ENCODE measurements around a stretch of chr15.

- PRO-cap, 2 experiments = peak in 2 of 2 experiments; most common plus-strand start chr15:98779242 (in 1); most common minus-strand start chr15:98779107 (in 1)
- RAMPAGE, long total RNA, 5 experiments = no peak in any of the 5 experiments
Measured at GRCh38 chr15:98778919-98779345, 130.6 kb downstream of the IGF1R start.

DNA sequence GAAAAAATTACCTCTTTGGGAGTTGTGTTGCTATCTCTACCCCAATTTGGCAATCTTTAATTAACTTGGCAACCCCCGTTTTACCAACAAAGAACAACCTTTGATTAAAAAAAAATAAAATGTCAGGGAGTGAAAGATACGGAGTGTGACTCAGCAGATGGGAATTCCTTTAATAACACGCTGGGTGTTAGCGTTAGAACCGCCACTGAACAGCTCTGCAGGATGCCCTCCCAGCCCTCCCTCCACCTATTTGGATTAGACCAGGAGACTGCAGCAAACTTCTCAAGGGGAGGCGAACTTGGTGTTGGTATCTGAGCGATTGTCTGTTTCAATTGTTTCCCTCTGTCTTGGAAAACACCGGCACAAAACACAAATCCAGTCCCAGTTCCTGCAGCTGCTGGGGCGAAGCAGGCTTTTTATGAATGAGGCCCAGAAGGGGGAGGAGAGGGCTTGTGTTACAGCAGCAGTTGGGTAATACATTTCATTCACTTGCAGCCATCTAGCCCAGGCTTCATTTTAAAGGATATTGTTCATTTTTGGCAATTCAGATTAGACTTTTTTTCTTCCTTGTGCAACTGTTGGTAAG, 152.2 kb downstream of the IGF1R start:
- PRO-cap, 2 experiments = peak in 2 of 2 experiments; most common plus-strand start position 196 of the sequence (in 1); most common minus-strand start position 171 of the sequence (in 2)
- RAMPAGE, long total RNA, 5 experiments = no peak in any of the 5 experiments

DNA sequence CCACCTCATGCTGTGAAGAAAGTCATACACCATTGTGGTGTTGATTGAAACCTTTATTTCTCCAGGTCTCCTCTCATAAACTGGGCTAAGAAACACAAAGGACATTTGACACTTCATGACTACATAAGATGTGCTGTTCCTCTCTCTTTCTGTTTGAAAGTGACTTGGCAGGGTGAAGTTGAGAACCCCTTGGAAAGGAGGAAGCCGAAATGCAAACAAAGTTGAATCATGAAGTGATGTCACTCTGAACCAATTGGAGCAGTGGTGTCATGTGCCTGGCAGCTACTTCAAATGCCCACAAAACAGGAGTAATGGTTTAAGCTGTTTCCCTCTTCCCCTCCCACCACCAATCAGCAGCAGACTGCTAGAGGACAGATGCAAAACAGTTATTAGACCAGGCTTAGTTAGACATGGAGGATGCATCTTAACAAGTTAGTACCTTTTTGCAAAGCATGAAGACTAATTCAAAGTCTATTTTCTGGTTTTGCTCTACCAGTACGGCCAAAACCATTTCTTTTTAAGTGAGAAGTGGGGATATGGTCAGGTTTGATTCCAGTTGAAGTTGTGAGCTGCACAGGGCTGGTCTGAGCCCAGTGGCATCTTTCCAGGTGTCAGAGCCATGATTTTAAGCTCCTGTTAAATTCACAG, 174.8 kb downstream of the IGF1R start:
- PRO-cap, 2 experiments = peak in 2 of 2 experiments; most common plus-strand start position 290 of the sequence (in 1); most common minus-strand start position 161 of the sequence (in 2)
- RAMPAGE, long total RNA, 5 experiments = no peak in any of the 5 experiments

- PRO-cap, 2 experiments = peak in 2 of 2 experiments; most common plus-strand start chr15:98865548 (in 2)
- RAMPAGE, long total RNA, 5 experiments = no peak in any of the 5 experiments
Measured at GRCh38 chr15:98865284-98865858, 142.2 kb downstream of the PGPEP1L start.

GRCh38 chr15:98876462-98877330, 130.9 kb downstream of the PGPEP1L start:
- PRO-cap, 2 experiments = no peak in any of the 2 experiments
- RAMPAGE, long total RNA, 5 experiments = no peak in any of the 5 experiments

GRCh38 chr15:98888733-98889201, 118.8 kb downstream of the PGPEP1L start:
- PRO-cap, 2 experiments = no peak in any of the 2 experiments
- RAMPAGE, long total RNA, 5 experiments = no peak in any of the 5 experiments

DNA sequence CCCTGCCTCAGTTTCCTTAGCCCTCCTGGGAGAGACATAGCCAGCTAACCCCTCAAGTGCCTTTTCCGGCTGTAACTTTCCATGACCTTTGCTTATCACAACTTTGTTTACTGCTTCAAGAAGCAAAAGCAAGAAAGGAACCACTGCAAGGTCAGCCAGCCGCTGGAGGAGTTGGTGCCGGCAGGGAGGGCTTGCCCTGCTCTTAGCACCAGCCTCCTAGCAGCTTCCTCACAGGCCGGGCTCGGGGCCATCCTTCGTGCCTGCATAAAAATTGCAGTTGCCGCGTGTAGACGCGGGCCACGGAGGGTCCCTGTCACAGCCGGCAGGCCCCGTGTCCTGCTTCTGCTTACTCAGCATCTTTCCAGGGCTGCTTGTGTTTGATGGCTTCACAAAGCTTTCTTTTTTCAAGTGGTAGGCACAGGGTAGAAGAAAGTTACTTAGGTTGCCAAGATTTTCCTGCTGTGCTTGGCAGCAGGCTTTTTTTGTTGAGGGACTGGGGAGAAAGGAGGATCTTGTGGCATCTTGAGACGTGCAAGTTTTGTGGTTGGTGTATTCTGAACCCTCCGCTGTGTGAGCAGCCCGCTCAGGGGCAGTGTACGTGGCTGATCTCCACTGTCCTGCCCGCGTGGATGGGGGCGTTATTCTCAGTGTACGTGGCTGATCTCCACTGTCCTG, 84.4 kb downstream of the PGPEP1L start:
- PRO-cap, 2 experiments = peak in 2 of 2 experiments; most common plus-strand start position 158 of the sequence (in 1); most common minus-strand start position 218 of the sequence (in 1)
- RAMPAGE, long total RNA, 5 experiments = no peak in any of the 5 experiments

- PRO-cap, 2 experiments = no peak in any of the 2 experiments
- RAMPAGE, long total RNA, 5 experiments = no peak in any of the 5 experiments
Measured at GRCh38 chr15:98959186-98959889, 48.3 kb downstream of the PGPEP1L start.

DNA sequence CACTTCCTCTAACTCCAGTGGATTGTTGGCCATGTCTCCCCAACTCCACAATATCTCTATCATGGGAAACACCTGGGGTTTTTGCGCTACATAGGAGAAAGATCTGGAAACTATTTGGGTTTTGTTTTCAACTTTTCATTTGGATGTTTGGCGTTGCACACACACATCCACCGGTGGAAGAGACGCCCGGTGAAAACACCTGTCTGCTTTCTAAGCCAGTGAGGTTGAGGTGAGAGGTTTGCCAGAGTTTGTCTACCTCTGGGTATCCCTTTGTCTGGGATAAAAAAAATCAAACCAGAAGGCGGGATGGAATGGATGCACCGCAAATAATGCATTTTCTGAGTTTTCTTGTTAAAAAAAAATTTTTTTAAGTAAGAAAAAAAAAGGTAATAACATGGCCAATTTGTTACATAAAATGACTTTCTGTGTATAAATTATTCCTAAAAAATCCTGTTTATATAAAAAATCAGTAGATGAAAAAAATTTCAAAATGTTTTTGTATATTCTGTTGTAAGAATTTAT, 43.7 kb downstream of the PGPEP1L start:
- PRO-cap, 2 experiments = no peak in any of the 2 experiments
- RAMPAGE, long total RNA, 5 experiments = no peak in any of the 5 experiments

DNA sequence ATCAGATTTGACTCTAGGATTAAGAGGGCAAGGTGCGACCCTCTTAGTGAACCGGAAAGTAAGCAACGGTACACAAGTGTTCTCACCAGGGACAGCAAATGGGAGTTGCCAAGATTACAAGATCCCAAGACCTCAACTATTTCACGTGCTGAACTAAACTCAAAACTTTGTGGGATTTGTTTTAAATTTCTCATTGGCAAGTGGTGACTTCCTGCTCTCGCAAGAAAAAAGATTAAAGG, 2.1 kb upstream of the PGPEP1L start:
- PRO-cap, 2 experiments = no peak in any of the 2 experiments
- RAMPAGE, long total RNA, 5 experiments = no peak in any of the 5 experiments

DNA sequence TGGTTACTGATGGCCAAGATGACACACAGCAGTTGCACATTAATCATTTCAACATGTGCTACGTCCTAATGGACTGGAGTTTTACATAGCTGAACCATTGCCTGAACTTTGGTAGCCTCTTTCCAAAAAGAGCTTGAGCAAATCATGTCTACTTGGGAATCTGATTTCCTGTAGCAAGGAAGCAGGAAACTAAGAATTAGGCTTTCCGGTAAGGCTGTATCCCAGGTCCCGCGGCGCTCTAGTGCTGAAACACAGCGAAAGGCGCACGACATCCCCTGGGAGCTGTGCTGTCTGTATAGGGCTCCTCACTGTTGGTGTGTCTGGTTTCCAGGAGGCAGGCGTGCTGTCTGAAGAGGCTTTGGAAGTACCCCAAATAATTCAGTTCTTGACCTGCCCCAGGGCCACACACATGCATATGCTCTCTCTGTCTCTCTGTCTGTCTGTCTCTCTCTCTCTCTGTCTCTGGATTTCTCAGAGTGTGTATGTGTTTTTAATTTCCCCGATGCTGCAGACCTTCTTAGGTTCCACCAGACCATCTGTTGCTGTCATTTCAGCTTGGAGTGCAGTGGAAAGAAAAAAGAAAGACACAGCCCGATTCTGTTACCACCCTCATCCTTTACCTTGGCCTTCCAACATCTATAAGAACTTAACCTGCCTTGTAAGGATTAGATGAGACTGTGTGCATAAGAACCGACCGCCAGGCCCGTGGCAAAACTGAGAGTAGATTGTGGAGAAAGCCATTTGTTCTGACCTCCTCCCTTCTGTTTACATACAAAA, 9.5 kb upstream of the PGPEP1L start:
- PRO-cap, 2 experiments = no peak in any of the 2 experiments
- RAMPAGE, long total RNA, 5 experiments = no peak in any of the 5 experiments

GRCh38 chr15:99121255-99121454, 16.3 kb downstream of the SYNM start:
- PRO-cap, 2 experiments = no peak in any of the 2 experiments
- RAMPAGE, long total RNA, 5 experiments = no peak in any of the 5 experiments

DNA sequence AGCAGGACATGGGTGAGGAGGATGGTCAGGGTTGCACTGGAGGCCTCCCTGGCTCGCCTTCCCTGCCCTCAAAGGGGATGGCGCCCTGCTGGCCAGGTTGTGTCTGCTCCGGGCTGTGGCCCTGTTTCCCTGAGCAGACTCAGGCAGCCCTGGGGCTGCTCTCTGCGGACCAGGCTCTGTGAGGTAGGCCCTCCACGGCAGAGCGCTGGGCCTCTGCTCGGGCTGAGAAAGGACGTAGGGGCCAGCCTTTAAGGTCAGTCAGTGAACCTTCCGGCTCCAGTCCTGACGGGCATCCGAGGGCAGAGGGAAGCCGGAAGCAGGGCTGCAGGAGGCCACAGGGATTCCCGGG, 33.8 kb downstream of the SYNM start:
- PRO-cap, 2 experiments = no peak in any of the 2 experiments
- RAMPAGE, long total RNA, 5 experiments = no peak in any of the 5 experiments

GRCh38 chr15:99139246-99139610, 34.3 kb downstream of the SYNM start:
- PRO-cap, 2 experiments = no peak in any of the 2 experiments
- RAMPAGE, long total RNA, 5 experiments = no peak in any of the 5 experiments

GRCh38 chr15:99181333-99181947, 67.9 kb downstream of the TTC23 start:
- PRO-cap, 2 experiments = no peak in any of the 2 experiments
- RAMPAGE, long total RNA, 5 experiments = no peak in any of the 5 experiments

GRCh38 chr15:99251591-99252129, 379 bp downstream of the LRRC28 start:
- PRO-cap, 2 experiments = peak in 1 of 2 experiments; most common minus-strand start chr15:99251799 (in 1)
- RAMPAGE, long total RNA, 5 experiments = no peak in any of the 5 experiments

DNA sequence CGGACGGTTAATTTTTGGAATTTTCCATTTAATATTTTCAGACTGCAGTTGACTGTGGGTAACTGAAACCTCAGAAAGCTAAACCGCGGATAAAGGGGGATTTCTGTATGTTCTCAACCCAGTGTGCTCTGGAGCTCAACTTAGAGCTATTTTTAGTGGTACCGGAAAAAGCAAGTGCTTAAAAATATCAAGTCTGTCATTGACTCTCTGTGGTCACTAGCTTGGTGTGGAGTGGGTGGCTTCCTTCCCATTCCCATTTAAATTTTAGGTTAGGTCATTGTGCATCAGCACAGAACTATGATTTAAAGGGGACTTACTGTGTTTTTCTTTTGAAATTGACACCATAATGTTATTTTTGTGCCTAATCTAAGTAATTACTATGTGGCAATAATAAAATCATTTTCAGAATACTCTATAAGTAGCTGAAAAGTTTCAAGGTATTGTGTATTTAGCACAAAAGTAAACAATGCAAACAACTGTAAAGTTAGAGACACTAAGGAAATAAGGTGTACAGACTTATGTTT, 73.1 kb downstream of the LRRC28 start:
- PRO-cap, 2 experiments = no peak in any of the 2 experiments
- RAMPAGE, long total RNA, 5 experiments = no peak in any of the 5 experiments

- PRO-cap, 2 experiments = peak in 1 of 2 experiments; most common plus-strand start chr15:99425322 (in 1); most common minus-strand start chr15:99425176 (in 1)
- RAMPAGE, long total RNA, 5 experiments = no peak in any of the 5 experiments
Measured at GRCh38 chr15:99425031-99425749, 140.6 kb upstream of the MEF2A start.

DNA sequence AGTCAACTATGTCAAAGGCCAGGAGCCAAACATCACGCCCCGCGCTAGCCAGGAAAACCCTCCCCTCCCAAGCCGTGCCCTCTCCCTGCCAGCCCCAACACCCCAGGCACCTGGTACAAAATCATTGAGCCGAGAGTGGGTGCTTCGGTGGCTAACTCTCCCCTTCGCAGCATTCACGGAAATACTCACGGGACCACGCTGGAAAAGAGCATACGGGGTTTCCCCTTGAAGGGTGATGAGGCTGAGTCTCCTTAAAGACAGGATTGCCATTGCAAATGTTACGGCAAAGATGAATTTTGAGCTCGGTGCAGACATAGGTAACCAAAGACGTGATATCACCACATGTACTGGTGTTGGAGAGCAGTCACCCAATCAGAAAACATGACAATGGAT, 123.1 kb upstream of the MEF2A start:
- PRO-cap, 2 experiments = peak in 1 of 2 experiments; most common plus-strand start position 124 of the sequence (in 1)
- RAMPAGE, long total RNA, 5 experiments = no peak in any of the 5 experiments

DNA sequence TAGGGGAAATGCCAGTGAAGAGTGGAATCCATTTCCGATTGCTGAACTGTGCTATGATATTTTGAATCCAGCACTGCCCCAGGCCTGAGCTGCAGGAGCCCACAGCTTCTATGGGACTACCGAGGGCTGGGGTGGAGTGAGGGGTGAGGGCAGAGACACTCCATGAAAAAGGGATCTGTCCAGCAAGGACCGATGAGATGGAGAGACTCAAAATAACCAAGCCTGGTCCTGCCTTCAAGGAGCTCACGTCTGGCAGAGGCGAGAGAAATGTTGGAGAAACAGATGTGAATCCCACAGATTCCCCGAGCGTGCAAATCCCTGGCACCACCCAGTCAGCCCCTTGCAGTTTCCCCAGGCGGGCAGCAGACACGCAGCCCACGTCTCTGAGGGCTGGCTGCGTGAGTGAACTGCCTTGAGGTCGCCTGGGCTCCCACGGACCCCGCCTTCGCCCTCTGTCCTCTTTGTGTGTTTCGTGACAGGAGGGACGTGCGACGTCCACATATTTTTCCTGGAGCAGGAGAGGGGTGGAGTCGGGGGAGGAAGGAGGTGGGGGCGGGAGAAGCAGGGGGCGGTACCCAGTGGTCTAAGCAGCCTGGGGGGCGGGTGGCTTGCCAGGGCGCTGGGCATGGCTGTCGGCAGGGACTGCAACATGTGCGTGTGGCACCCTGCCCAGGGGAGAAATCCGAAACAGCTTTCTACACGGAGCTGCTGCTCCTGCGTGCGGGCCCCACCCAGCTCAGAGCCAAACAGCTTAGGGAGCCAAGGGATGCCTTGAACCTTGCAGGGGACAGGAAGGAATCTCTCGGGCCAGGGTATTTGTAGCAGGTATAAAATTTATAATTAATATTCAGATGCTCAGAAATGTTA, 79.5 kb upstream of the MEF2A start:
- PRO-cap, 2 experiments = peak in 2 of 2 experiments; most common plus-strand start position 614 of the sequence (in 2); most common minus-strand start position 510 of the sequence (in 2)
- RAMPAGE, long total RNA, 5 experiments = no peak in any of the 5 experiments

Data from thyroid gland (tissue), 7 donors.